CMK (cell line): ENCODE results near the genes MMD, PCTP and SCPEP1.

DNA sequence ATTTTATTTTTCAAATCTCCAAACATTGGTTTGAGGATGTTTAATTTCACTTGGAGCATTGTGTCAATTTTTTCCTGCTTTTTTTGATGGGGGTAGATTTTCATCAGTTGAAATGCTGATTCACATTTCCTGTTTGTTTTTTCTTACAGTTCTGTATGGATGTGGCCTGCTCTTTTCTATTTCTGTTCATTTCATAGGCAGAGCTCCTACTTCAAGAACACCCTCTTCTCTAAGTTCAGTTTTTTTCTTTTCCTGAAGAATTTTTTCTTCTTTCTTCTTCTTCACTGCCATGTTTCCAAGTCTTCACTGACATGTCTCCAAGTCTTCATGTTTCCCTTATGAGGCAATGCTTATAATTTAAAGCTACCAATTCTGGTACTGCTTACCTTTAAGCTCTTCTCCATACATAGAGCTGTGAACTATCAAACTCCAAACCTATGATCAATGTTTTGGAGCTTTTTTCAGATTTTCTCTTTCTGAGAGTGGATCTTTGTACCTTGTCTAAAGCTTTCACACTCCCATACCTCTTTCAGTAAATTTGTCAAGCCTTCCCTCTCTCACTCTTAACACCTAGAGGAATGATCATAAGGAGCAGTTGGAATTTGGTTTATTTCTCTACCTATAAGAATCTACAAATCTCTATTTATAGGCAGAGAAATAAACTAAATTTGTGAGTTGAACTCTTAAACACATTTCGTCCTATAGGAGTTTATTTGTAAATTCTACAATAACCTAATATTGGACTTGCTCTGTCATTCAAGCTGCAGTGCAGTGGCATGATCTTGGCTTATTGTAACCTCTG is 8.6 kb downstream of the MBTD1 start:
- RRBS: no CpG with 5 or more reads among the region's 1 CpG

DNA sequence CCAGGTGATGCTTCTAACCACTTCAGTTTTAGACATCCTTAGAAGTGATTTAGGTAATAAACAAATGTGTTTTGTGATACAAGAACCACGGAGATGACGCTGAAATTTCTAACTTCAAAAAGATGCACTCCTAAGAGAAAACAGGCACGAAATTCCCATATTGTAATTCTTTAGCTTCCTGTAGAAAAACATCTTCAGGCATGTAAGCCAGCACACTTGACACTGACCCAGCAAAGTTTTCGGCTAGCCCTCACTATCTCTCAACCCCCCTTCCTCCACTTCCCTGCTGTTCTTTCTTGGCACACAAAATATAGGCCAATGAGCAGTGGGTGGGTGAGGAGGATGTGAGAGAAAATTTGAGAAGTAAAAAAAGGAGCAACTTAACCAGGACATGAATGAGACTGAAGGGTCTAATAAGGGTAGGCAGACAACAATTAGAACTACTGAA is 1.2 kb downstream of the MBTD1 start:
- RRBS: no CpG with 5 or more reads among the region's 4 CpGs

DNA sequence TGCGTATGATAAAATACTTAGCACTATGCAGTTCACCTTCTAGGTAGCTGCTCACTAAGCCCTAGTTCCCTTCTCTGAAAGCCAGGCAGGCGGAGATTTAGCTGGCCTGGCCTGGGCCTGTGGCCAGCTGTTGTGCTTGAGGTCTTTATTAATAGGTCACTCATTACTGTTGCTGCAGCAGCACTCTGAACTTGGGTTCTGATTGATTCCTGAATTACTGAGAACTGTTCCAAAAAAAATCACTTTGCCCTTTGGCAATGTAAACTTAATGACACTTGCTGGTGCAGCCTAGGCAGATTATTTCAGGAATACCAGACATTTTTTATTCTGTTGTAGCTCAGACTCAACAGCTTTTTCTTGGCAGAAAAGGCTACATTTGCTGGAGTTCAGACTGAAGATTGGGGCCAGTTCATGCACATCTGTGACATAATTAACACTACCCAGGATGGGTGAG is 2.7 kb downstream of the TOM1L1 start:
- RRBS: no CpG with 5 or more reads among the region's 2 CpGs

GRCh38 chr17:54967468-54968108 is 866 bp downstream of the COX11 start:
- RRBS: no CpG with 5 or more reads among the region's 16 CpGs

- RRBS: no CpG with 5 or more reads among the region's 2 CpGs
Measured at GRCh38 chr17:55068701-55069188, 100.2 kb downstream of the STXBP4 start.

DNA sequence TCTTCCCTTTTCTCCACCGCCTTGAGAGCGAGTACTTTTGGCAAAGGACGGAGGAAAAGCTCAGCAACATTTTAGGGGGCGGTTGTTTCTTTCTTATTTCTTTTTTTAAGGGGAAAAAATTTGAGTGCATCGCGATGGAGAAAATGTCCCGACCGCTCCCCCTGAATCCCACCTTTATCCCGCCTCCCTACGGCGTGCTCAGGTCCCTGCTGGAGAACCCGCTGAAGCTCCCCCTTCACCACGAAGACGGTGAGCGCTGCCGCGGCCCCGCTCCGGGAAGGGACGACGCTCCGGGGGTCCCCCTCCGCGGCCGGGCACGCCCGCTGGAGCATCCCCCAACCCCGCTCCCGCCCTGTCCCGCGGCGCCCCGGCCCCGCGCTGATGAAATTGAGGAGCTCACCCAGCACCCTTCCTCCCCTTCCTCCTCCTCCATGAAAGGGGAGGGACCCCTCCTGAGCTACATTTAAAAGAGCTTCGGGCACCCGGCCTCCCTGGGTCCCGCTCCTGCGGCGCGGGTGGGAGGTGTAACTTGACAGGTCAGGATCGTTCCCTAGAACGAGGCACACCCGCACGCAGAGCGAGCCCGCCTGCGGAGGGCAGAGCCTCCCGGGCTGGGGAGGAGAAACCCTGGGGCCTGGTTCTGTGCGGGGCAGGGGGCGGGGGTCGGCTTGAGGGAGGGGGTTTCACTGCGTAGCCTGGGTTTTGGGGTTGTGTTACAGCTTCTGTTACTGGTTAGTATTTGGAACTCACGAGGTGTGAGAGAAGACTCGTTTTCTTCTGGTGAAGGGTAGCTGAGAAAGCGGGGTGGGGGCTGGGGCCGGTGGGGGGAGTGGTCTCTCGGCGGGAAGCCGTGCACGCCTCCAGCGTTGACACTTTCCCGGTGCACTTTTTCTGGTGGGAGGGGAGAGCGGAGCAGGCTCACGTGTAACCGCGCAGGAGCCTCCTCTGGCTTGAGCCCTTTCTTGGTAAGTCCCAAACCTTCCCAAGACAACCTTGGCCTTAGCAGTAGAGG is 897 bp downstream of the HLF start:
- RRBS: 78% methylated on average over 19 of the region's 67 CpGs

DNA sequence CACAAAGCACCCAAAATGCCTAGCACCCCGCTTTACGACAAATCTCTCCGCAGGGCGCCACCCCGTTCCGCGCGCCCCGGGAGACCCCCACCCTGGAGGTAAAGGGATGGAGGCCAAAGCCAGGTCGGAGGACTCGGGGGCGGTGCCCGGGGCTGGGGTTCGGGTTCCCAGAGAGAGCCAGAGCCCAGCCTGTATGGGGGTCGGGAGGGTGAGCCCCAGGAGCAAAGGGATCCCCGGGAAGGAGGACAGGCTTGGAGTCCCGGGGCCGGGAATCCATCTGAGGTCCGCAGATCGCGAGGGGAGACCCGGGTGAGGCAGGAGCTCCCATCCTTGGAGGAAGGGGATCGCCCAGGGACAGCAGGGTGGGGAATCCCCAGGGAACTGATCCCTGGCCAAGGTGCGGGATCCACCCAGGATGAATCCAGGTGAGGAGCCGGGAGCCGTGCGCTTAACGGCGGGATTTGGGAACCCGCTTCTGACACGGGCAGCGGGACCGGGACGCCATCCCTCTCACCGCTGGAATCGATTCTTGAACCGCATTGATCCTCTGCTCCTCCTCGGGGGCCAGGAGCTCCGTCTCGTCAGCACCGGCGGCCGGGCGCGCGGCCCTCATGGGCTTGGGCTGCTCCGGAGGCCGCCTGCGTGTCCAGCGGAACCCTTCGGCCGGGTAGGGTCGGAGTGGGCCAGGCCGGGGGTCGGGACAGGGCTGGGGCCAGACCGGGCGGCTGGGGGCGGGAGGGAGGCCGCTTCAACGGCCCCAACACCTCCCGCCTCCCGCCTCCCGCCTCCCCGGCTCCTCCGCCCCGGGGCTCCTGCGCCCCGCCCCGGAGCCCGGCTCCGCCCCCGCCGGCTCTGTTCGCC is at the start of gene MMD:
Gene MMD, minus strand, starts transcription at position 680 of the 861 bp plus-strand sequence.
- RRBS: under 1% methylated on average over 43 of the region's 74 CpGs

DNA sequence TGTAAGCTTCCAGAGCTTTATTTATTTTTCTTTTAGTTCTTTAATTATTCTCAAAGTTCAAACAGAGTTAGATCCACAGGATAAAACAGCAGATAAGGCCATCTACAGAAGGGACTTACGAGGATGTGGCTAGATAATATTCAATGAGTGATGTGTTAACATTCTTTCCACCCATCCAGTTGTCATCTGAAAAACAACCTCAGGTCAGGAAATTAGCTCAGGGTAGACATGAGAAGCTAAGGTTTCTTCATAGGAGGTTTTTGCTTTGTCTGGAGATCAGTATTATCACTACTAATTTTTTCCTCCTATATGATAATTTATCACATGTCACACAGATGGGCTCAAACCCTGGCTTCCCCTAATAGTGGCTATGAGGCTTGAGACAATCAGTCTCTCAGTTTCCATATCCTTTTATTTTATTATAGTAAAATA is 25.3 kb upstream of the MMD start:
- RRBS: no CpG with 5 or more reads among the region's 1 CpG

DNA sequence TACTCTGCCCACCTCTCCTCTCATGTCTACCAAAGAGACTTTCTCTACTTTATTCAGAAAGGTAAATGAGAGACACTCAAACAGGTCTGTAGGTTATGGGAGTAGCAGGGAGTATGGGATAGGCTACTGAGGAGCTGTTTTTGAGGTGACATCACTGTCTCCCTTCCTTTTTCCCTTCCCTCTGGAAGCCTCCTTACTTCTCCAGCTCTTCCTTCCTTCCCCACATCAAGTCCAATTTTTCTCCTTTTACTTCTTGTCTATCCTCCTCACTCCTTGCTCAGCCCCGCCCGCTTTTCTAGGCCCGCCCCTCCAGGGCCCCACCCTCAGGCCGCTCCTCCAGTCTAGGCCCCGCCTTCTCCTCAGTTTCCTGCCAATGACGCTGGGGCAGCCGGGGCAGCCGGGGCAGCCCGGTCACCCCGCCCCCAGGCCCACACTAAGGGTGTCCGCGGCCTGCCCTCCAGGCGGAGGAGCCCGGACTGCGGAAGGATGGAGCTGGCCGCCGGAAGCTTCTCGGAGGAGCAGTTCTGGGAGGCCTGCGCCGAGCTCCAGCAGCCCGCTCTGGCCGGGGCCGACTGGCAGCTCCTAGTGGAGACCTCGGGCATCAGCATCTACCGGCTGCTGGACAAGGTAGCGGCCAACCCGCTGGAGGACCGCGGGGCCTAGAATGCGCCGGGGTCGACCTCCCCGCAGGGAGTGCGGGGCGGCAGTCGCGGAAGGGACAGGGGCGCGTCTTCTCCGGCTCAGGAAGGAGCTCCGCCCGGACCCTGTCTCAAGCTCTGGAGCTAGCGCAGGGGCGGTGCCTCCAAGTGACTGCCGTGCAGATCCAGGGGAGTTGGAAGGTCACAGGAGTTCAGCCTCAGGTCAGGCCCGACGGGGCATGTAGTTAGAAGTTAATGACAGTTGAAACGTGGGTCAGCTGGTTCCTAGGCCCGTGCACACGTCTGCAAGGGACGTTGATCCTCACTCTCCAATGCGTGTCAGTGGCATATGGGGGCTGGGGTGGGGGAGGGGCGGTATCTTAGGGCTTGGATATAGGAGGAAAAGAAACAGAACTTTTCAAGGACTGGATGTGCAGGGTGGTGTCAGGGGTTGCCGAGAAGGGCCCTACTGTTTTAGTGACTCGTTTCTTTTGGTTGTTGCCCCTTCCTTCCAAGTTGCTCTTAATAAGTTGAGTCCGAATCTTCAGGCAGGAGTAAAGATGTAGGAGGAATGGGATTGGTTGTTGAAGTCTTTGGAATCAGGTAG is at the start of gene PCTP:
Gene PCTP, plus strand, starts transcription at position 434 of the 1,245 bp plus-strand sequence.
- RRBS: 1% methylated on average over 30 of the region's 56 CpGs

DNA sequence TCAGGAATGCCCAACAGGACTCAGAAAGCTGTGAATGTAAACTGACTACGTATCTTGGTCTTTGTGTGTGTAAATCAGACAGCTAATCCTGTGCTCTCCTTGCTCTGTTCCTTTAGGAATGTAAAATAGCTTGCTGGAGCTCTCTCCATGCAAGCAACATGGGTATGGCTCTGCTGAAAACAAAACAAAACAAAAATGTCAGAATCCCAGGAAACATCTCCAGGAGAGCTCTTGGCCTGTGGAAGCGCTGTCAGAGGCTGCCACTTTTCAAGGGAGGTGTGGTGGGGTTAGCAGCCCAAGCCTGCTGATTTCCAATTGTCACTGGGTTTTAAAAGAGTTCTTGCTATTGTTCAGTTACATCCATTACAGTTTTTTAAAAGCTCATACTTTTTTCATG is 161.7 kb upstream of the NOG start:
- RRBS: no CpG with 5 or more reads among the region's 2 CpGs

DNA sequence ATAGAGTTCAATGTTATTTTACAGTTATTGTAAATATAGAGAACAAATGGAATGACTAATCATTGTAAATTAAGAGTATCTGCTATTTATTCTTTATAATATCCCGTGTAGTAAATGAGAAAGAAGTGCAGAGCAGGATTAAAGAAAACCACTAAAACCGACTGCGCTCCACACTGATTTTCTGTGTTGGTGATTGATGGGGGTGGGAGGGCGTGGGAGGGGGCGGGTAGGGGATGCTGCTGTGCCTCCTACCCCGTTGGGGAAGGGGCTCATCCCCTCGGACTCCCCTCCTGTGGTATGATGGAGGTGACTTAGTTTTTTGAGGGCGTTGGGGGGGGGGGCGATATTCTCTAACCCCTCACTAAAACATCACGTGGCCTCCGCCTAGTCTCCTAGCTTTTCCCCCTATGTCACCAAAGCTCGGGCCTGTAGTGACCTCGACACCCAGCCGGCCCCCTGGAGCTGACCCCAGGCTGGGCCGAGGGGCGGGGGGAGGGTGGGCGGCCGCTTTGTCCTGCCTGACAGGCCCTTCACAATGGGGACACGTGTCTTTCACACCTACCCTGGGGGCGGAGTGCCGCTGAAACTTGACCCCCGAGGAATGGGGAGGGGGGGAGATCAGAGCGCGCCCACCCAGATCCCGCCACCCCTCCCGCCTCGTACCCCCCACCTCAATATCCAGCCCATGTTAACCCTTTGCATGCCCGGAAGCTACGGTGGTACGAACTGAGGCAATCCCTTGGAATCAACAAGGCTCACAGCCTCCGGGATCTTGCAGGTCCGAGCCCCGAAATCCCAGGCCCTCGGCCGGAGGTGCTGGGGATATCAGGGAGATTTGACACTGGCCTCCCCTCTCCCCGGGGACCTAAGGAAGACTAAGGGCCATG is 2.2 kb downstream of the NOG start:
- RRBS: 65% methylated on average over 9 of the region's 36 CpGs

DNA sequence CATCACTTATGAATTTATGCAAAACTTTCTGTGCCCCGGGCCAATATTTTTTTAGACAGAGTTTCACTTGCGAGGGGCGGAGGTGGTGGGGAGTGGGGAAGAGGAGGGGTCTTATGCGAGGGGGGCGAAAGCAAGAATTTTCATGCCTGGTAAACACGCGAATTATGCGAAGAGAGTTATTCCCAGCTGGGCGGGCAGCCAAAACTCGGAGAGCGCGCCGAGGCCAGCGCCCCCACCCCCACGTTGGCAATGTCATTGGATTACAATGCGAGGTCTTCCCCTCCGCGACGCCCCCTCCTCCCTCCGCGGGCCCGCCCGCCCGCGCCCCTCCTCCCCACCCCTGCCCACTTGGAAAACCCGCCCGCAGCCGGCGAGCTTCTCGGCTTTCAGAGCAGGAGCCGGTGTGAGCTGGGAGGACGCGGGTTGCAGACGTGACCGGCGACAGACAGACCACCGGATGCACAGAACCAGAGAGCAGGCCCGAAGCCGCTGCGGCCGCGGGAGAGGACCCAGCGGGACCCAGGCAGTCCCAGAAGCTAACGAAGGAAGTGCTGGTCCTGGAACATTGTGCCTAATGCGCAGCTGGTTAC is 4.0 kb downstream of the NOG start:
- RRBS: 82% methylated on average over 4 of the region's 45 CpGs

- RRBS: 89% methylated on average over 30 of the region's 93 CpGs
Measured at GRCh38 chr17:56834308-56835296, 651 bp downstream of the DGKE start.

GRCh38 chr17:56861646-56862346 is 27.8 kb downstream of the DGKE start:
- RRBS: no CpG with 5 or more reads among the region's 7 CpGs

GRCh38 chr17:56885227-56886017 is 28.4 kb downstream of the TRIM25 start:
- RRBS: no CpG with 5 or more reads among the region's 6 CpGs

GRCh38 chr17:56895654-56896298 is 18.1 kb downstream of the TRIM25 start:
- RRBS: no CpG with 5 or more reads among the region's 8 CpGs

DNA sequence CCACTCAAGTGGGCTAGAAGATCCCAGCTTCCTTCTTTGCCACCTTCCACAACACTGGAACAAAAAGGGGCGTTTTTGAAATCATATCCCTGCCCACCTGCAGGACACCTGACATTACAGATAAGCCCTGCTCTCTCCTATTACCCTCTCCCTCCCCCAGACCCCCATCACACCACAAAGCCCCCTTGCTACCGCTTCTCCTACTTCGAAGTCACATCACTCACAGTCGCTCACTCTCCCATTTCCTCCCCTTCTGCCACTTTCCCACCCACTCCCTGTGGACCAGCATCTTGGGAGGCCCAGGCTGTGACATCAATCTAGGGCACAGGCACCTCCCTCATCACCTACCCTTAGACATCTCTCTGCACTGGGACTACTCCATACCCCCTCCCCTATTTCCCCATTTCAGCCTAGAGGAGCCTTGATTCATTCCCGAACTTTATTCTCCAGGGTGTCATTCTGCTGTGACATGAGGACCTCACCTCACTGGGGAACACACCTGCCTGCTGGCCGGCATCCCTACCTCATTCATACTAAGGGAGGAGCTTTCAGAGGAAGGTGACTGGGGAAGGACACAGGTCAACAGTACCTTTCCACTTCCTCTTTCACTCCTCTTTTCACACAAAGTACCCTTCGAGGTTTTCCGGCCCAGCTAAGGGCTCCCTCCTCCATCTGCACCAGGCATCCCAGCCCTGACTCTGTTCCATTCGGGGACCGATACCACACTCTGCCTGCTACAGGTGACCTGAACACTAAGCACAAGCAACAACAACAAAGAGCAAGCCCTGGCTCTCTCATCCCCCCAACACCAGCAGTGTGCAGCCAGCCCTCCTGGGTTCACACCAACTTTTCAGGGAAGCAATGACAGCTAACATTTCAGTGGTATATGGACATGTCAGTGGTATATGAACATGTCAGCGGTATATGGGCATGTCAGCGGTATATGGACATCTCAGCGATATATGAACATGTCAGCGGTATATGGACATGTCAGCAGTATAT is 16.3 kb downstream of the TRIM25 start:
- RRBS: no CpG with 5 or more reads among the region's 14 CpGs

DNA sequence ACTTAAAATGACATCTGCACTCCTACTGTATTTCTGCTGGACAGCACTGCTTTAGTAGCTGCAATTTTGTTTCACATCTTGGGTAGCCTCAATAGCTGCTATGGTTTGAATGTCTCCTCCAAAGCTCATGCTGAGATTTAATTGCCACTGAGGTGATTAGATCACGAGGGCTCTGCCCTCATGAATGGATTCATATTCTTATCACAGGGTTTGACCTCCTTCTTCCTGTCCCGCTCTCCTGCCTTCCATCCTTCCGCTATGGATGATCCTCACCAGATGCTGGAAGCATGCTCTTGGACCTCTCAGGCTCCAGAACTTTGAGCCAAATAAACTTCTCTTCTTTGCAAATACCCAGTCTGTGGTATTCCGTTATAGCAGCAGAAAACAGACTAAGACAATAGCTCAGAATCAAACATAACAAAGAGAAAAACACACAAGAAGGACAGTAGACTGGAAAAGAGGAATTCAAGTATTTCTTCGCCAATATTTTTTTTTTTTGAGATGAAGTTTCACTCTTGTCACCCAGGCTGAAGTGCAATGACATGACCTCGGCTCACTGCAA is 7.8 kb downstream of the TRIM25 start:
- RRBS: no CpG with 5 or more reads among the region's 6 CpGs

GRCh38 chr17:56977585-56978392 is at the start of gene SCPEP1:
SCPEP1 (plus strand) TSS chr17:56978131.
- RRBS: 0% methylated on average over 3 of the region's 43 CpGs

DNA sequence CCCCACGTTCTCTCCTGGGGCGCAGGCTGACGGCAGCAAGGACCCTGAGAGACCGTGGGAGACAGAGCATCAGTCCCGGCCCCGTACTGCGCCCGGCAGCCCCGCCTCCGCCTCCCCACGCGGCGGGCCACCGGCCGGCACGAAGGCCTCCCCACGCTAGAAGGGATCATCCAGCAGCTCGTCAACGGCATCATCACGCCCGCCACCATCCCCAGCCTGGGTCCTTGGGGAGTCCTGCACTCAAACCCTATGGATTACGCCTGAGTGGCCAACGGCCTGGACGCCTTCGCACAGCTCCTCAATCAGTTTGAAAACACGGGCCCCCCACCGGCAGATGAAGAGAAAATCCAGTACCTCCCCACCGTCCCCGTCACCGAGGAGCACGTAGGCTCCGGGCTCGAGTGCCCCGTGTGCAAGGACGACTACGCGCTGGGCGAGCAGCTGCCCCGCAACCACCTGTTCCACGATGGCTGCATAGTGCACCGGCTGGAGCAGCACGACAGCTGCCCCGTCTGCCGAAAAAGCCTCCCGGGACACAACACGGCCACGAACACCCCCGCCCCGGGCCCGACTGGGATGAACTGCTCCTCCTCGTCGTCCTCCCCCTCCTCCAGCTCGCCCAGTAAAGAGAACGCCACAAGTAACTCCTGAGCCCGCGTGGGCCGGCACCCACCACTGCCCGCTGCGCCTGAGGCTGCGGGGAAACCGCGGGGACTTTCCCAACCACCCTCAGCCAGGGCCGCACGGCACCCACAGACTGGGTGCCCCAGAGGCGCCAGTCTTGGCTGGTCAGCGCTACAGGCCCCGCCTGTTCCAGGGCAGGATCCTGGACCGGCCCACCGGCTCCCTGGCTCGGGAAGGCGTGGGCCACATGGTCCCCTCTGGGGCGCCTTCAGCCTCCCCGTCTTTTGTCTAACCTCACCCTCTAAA is 39.0 kb upstream of the AKAP1 start:
- RRBS: 67% methylated on average over 26 of the region's 73 CpGs